ENCODE data around the genes OR2AP1, ITGA7, MYL6B and PAN2.

GRCh38 chr12:55572193-55572555 is at the start of gene OR2AP1:
OR2AP1 (plus strand) TSS chr12:55572468.
- RRBS = no CpG with 5 or more reads among the region's 1 CpG

- RRBS = 9% methylated on average over 1 of the region's 70 CpGs
Observed at GRCh38 chr12:55707245-55708310, at the start of gene ITGA7. ITGA7 (minus strand) TSS chr12:55707904.

- RRBS = no CpG with 5 or more reads among the region's 11 CpGs
Observed at GRCh38 chr12:55828025-55828590, 1.3 kb downstream of the DNAJC14 start.

DNA sequence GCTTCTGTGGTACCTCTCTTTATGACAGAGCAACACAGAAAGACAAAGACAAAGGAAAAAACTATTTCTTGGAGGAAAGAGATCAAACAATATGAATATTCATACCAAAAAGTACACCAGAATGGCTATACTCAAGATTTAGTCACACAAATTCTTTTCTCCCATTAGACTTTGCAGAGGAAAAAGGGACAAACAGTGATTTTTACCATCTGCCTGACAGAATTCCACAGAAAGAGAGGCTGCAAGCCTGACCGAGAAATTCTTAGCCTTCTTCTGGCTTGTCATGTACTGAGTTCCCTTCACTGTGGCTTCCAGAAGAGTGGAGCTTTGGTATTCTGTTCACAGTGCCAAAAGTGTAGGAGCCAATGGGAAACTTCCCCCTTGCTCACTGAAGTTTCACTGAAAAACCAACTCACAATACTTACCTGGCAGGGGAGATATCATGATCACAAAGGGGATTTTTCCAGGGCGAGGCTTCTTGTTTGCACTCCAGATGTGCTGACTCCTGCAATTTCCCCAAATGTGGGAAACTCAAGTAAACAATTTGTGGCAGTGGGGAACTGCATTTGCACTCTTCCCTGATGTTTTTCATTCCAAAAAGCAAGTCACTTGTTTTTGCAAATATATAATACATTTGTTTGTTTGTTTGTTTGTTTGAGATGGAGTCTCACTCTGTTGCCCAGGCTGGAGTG is 31.7 kb upstream of the MMP19 start:
- RRBS = no CpG with 5 or more reads among the region's 2 CpGs

DNA sequence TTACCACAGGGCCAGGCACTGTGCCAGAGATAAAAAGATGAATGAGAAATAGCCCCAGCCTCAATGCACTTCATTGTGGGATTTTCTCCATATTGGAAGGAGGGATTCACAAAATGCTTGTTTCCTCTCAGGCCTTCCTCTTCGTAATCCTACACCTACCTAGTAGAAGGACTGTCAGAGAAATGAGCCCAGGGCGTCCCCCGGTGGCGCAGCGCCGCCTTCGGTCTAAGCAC is 336 bp upstream of the RPS26 start:
- RRBS = no CpG with 5 or more reads among the region's 7 CpGs

DNA sequence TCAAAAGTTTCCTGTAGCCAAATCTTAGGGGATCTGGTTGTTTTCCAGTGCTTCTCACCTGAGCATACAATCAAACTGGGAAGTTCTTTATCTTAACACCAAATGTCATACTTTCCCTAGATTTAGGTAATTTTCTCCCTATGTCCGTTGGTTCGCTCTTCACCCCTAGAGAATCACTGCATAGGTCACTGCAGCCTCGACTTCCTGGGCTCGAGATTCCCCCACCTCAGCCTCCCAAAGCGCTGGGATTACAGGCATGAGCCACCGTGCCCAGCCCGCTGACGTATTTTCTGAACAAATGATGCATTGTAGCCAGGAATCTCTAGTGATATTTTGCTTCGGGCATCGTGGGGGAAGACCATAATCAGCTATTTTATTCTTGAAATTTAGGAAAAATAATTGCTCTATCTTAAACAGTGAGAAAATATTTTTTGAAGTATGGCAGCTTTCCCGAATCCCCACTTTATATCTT is 1.1 kb upstream of the RPL41 start:
- RRBS = no CpG with 5 or more reads among the region's 11 CpGs

- RRBS = no CpG with 5 or more reads among the region's 2 CpGs
Observed at GRCh38 chr12:56119257-56119839, 1.3 kb downstream of the ZC3H10 start.

DNA sequence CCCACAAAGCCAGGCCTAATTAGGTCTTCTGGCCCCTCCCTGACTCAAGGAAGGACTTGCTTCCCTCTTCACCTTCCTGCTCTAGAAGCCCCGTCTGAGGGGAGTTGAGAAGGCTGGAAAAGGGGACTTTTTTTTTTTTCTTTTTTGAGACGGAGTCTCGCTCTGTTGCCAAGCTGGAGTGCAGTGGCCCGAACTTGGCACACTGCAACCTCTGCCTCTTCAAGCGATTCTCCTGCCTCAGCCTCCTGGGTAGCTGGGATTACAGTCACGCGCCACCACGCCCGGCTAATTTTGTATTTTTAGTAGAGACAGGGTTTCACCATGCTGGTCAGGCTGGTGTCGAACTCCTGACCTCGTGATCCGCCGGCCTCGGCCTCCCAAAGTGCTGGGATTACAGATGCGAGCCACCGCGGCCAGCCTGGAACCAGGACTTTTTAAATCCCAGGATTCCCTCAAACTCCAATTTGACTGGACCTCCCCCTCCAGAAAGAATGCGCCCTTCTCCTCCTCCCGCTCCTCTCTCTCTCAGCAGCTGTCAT is 1.8 kb downstream of the ESYT1 start:
- RRBS = no CpG with 5 or more reads among the region's 19 CpGs

DNA sequence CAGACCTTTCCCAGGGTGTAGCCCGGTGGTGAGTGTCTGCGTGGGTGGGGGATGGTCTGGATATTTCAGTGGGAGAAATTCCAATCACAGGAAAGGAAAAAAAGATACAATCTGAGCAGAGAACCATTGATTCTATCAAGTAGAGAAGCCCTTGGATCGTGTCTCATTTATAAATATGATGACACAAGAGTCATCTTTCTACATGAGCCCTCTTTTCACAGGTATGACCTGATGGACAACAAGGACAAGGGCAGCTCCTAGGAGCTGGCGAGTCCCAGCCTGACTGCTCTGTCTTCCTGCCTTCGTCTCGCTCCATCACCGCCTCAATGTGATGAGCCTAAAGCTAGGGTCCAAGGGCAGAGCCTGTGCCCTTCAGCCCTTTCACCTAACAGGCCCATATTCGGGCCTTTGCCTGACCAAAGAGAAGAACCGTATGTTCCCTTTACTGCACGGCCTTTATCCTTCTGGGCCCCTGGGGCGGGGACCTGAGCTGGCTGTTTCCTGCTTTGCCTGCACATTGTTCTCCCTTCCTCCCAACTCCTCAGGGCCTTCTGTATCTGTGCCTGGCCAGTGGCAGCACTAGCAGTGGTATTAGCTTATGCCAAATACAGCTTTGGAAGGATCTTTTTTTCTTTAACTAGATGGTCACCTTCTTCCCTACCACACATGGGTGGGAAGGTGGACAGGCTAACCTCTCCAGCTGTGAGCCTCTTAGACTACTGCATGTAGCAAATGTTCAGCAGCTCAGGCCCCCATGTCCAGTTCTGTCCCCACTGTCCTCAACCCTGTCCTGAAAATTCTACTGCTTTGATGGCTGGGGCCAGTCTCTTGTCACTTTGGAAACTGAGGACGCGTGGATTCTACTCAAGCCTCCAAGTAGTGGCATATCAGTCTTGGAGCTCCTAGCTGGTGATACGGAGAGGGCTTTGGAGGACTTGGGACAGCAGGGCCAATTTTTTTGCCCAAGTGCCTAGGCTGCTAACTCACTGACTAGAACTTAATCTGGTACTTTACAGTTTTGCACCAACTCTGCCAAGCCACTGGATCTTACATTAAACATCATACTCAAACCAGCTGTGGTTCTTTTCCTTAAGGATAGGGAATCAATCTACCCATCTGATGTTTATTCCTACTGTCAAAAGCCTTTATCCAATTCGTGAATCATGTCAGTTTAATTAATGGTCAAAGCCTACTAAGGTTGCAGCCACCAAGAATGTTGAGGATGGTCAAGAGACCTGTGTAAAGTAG is 8.4 kb upstream of the MYL6B start:
- RRBS = no CpG with 5 or more reads among the region's 15 CpGs

DNA sequence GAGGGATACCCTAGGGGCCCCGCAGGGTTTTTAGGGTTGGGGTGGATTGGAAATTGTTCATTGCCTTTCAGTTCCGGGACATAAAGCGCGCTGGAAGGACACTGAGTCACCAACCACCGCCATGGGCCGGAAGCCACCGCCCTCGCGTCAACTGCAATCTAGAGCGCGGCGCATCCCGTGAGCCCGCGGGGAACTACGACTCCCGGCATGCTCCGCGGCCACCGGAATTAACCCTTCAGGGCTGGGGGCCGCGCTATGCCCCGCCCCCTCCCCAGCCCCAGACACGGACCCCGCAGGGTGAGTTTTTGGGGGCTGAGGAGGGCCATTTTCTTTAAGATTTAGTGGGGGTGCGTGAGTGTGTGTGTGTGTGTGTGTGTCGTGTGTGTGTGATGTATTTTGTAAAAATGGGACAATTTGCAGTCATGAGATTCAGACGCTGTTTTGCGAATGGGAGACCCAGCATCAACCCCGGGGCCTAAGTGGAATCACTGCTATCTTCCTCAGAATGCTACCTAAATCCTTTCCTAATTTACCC is at the start of gene MYL6B:
TSS of gene MYL6B (plus strand) at position 253 of the 535 bp plus-strand sequence.
- RRBS = 2% methylated on average over 14 of the region's 30 CpGs

- RRBS = no CpG with 5 or more reads among the region's 6 CpGs
Observed at GRCh38 chr12:56162969-56163254, 4.8 kb downstream of the MYL6 start.

DNA sequence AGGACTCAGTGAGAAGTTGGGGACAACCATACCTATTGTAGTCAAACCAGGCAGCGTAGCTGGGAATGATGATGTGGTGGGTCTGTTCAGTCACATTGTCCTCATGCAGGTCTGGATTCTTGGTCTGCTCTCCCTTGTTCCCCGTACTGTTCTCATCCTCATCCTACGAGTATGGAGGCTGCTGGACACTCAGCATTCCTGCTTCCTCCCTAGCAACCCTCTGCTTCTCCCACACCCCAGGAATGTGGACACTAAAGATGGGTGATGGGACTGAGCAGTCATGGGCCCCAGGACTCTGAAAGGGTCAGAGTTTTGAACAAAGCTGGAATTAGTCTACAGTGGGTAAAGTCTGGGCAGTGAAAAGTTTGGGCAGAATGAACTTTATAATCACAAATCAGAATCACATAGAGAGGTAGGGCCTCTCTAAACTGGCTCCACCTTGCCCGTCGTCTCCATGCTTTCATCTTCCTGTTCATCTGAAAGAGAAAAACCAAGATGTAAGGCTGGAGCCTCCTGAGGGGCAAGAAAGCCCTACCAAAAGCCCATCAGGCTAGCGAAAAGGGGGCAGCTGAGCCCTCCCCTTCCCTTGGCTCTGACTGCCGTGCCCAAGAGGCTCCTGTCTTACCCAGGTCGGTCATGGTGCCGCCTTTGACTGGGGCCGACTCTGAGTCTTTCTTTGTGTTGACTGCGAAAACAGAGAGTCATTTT is 10.8 kb downstream of the SMARCC2 start:
- RRBS = no CpG with 5 or more reads among the region's 11 CpGs

GRCh38 chr12:56196786-56197147 is 7.5 kb upstream of the SMARCC2 start:
- RRBS = no CpG with 5 or more reads among the region's 5 CpGs

DNA sequence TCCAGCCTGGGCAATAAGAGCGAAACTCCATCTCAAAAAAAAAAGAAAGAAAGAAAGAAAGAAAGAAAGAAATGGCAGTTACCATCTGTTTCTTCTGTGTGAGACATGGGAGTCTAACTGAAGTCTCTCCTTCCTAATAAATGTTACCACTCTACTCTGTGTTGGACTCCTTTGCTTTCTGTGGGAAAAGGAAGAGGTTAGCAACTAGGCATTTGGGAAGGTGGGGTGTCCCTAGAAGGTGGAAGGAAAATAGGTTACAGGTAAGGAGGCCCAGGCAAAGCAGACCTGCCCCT is 204 bp upstream of the SLC39A5 start:
- RRBS = no CpG with 5 or more reads among the region's 1 CpG

DNA sequence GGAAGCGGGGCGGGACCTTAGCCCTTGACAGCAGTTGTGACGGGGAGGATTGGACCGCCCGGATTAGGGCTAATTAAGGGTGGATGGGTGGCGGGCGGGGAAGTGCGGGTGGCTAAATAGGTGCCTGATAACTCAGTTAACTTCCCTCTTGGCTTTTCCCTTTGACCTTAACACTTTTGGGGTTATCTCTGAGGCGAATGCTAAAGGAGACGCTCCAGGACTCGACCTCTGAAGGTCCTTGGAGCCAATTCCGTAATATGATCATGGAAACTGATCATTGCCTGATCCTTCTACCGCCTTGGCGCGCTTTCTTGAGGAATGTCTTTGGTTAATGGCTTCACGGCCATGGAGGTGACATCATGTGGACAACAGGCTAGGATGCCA is 317 bp upstream of the CS start:
- RRBS = 1% methylated on average over 5 of the region's 16 CpGs

GRCh38 chr12:56333310-56334079 is at the start of gene PAN2:
PAN2 (minus strand) TSS chr12:56334000.
- RRBS = 2% methylated on average over 5 of the region's 31 CpGs

DNA sequence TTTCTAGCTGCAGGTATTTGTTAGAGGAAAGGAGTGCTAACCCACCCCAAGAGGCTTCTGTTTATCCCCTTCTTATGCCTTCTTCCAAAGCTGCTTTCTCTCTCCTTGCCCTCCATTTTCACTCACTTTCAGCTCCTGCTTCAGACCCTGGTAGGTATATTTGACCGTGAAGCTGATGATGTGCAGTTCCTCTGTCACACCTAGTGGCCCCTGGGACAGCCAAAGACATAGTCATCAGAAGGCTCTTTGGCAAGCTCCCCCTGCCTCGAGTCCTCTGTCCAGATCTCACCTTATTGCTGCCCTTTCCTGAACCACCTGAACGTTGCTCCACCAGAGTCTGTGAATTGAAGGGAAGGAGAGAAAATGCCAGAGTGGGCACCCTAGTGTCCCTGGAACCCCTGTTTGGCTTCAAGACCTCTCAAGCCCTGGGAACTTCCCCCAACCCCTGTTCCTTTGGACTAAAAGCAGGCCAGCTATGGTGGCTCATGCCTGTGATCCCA is 10.6 kb downstream of the STAT2 start:
- RRBS = no CpG with 5 or more reads among the region's 3 CpGs

- RRBS = no CpG with 5 or more reads among the region's 5 CpGs
Observed at GRCh38 chr12:56361575-56361835, 1.2 kb downstream of the APOF start.

DNA sequence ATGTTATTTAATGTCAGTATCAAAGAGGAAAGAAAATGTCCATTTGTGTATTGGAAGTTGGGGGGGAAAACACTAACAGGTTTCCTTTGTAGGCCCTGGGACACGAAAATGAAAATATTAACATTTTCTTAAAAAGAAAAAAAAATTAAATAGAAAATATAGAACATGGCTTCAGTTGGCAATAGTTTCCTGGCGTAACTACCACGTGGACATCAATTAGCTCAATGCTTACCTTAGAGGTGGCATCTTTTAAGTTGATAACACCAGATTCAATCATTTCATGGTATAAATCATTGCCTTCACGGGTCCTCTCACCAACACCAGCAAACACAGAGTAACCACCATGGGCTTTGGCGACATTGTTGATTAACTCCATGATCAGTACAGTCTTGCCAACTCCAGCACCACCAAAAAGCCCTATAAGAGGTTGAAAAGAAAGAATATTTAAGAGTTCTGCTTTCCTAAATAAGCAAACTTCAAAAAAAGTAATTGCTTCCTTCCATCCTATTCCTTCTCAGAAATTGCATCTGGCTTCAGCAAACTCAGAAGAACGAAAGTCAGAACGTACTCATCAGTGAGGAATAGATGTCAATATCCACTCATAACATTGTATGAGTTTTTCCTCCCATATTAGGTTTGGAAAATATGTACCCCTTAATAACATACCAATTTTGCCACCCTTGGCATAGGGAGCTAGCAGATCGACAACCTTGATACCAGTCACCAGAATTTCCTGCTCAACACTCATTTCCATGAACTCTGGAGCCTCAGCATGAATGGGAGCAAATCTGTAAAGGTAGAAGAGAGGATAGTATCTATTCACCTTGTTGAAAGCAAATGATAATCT is 2.4 kb downstream of the ATP5F1B start:
- RRBS = no CpG with 5 or more reads among the region's 8 CpGs

All from cardiac fibroblast (primary cell).